ENCODE results near the genes DRC3, ATPAF2, FBXW10 and GRAP.

DNA sequence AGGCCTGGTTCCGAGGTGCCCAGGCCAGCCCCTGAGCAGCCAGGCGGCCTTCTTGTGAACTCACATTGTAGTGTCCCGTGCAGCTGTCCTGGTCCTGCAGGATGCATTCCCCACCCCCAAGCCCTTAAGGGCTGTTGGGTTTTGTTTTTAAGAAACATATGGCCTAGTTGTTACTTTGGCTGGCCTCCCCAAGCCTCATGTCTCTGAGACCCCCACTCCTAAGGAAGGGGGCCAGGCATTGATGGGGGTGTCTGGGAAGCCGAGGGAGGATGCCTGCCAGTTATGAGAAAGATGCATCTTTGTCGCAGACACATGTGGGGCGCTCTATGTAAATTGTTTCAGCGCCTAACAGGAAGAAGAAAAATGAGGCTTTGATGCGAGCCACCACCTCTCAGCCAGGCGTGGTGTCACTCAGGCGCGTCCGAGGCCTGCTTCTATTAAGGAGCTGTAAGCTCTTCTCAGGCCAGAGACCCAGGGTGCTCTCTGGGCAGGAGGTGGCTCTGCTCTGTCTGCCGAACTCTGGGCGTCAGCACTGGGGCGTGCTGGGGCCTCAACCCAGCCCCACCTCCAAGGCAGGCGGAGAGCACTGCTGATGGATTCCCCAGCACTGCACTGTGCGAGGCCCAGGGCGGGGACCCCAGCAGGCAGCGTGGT lies 70.6 kb downstream of the SREBF1 start:
- RRBS = no CpG with 5 or more reads among the region's 19 CpGs

DNA sequence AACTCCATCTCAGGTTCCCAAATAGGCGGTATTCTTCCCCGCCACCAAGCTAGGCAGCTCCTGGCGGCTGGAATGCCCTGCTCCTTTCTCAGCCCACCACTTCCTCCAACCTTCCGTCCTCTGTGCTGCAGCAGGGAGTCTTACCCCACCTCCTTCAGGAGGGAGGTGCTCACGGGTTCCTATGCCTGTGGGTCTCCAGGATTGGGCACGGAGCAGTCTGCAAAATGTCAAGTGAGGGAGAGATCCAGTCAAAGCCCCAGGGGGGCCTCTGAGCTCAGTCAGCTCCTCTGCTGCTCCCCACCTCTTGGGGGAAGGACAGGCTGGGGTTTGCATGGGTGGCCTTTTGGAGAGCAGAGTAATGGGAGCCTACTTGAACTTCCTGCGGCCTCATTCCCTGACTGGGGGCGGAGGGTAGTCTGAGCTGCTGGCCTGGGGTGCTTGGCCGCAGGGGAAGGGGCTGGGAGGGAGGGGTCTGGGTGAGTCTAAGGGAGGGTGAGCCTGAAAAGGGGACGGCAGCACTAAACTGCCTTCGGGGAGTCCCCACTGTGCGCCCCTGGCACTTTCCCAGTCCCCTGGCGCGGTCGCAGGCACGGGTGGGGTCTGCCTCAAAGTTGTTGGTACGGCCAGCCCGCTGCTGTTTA lies 55.5 kb downstream of the SREBF1 start:
- RRBS = no CpG with 5 or more reads among the region's 18 CpGs

- RRBS = no CpG with 5 or more reads among the region's 20 CpGs
Measured at GRCh38 chr17:17808467-17809445, 28.0 kb downstream of the SREBF1 start.

DNA sequence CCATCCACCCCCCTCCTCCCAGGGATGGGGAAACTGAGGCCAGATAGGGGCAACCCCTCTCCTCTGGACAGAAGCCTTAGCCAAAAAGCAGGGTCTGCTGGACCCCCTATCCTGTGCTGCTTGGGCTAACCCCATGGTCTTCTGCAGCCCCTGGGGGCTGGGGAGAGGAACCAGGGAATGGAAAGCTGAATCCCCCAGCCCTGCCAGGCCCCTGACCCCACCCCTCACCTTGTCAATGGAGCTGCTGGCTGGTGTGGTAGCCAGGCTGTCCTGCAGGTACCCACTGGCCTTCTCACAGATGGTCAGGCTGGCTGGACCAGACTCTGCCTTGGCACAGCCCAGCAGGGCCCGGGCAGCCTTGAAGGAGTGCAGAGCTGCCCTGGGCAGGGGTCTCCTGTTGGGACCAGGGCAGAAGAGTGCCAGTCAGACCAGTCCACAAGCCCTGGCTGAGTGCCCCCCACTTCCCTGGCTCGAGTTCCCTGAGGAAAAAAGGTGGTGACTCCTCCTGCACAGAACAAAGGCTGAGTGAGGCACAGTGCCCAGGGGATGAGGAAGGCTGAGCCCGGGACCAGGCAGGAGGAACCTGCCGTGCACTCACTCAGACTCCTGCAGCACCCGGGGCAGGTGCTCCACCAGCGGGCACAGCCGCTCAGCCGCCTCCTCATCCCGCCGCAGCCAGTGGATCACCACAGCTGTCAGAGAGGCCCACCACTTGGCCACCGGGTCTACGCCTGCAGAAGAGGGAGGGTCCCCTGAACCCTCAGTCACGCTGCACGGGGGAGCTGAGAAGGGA lies 22.6 kb downstream of the SREBF1 start:
- RRBS = 42% methylated on average over 7 of the region's 14 CpGs

DNA sequence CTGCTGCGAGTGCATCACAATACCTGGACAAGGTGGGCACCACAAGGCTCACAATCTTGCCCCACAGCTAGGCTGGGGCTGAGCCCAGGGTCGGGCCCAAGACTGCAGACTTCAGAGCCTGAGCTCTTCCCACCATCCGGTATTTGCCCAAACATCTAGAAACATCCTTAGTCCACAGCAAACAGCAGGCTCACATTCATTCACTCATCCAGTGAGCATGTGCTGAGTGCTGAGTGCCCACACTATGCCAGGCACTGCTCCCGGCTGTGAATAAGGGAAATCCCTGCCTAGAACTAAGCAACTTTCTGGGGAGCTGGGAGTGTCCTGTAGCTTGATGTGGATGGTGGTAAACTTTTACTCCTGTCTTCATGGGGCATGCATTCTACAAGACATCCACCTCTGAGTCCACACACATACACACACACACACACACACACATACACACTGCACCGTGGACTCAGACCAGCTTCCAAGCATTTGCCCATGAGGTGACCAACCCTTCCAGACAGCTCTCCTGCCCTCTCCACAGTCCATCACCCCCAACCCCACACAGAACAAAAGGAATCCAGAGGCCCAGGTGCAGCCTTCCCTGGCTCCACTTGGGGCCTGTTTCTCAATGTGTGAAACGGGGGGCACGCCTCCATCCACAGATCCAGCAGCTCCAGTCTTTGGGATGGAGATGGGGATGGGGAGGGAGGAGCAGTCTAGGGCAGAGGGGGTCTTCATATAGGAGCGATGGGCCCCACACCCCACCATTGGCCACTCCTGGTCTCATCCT lies 15.9 kb downstream of the SREBF1 start:
- RRBS = 54% methylated on average over 2 of the region's 8 CpGs

DNA sequence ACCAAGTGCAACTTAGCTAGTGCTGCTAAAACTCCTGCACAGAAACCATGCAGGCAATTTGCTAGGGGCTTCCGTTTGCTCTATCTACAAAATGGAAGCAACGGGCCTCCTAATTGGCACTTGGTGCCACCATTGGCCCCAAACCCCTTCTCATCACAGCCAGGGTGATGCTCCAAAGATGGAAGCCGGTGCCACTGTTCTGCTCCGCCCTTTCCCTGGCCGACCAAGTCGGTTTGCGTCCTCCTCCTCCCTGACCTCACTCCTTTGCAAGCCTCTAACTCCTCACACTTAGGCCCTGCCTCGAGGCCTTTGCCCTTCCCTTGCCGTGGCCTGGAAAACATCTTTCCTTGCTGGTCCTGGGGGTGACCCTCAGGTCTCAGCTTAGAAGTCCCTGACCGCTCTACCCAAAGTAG lies 1.2 kb downstream of the SREBF1 start:
- RRBS = no CpG with 5 or more reads among the region's 10 CpGs

DNA sequence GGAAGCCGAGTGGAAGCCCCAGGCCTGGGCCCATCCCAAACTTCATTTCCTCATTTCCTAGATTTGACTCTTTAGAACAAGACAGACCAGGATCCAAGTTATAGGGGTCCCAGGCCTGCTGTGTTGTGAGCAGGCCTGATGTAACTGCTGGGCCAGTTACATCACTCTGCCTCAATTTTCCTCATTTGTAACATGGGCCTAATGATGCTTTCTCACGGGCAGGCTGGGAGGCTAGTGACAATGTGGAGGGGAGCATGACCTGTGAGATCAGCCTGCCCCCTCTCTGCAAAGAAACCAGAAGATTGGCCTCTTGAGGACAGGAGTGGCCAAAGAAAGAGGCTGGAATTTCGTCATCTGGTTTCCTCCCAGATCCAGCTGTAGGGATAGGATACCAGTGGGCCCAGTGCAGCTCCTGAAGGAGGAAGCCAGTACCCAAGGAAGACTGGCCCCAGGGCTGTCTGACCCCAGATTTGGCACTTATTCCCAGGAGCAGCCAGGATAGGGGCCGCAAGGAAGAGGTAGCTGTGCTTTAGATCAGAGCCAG lies 564 bp upstream of the SREBF1 start:
- RRBS = no CpG with 5 or more reads among the region's 4 CpGs

- RRBS = no CpG with 5 or more reads among the region's 5 CpGs
Measured at GRCh38 chr17:17849545-17850690, 13.1 kb upstream of the SREBF1 start.

GRCh38 chr17:17972174-17973205 lies at the start of gene DRC3:
TSS of gene DRC3 (plus strand) at chr17:17972862.
- RRBS = 2% methylated on average over 21 of the region's 65 CpGs

GRCh38 chr17:18025293-18025976 lies 13.5 kb downstream of the ATPAF2 start:
- RRBS = no CpG with 5 or more reads among the region's 5 CpGs

DNA sequence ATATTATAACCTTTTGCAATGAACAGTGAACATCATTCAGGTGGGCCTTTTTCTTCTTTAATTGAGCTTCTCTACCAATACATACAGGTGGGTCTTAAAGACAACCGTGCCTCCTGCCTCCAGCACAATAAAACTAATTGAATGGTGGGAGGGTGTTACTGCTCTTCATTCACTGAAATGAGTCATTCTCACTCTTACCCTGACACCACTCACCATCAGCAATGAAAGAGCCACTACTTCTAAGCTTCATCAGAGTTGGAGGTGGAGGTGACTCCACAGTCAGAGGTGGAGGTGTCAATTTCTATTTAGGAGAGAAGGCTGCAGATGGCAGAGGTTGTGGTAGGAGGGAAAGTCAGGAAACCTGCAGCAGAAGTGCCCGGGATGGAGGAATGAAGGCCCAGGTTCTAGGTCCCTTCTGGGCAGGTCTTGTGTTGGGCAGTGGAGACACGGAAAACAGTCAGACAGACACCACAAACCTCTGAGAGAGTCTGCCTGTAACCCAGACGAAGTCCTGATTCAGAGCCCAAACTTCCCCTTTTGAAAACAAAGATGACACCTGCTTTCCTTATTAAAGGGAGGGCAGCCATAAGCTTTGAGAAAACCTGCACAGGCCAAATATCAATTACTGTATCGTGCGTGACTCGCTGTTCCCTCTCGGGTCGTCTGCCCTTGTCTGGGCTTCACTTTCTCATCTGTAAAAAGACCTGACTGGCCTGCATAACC lies 756 bp downstream of the ATPAF2 start:
- RRBS = no CpG with 5 or more reads among the region's 9 CpGs

DNA sequence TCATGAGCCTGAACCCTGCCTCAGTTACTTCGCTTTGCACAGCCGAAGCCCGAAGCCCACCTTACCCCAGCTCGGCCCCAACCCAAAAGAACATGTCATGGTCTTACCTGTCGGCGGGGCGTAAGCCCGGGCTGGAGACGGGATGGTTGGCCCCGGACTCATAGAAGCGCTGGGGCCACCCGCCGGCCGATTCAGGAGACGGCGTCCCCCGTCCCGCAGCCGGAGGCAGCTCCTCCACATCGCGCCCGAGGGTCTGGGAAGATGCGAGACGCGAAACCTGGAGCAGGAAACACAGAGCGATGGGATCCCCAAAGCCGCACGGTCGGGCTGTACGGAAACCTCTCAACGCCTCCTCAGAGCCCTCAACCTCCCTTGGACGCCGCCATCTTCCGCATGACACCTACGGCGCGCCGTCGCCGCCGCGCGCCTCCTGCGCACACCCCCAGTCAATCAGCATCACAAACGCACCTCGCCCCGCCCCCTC lies at the start of gene ATPAF2:
ATPAF2 (minus strand) TSS at position 395 of the 484 bp plus-strand sequence.
- RRBS = 0% methylated on average over 6 of the region's 47 CpGs

GRCh38 chr17:18067179-18067748 lies 20.5 kb upstream of the DRG2 start:
- RRBS = no CpG with 5 or more reads among the region's 8 CpGs

DNA sequence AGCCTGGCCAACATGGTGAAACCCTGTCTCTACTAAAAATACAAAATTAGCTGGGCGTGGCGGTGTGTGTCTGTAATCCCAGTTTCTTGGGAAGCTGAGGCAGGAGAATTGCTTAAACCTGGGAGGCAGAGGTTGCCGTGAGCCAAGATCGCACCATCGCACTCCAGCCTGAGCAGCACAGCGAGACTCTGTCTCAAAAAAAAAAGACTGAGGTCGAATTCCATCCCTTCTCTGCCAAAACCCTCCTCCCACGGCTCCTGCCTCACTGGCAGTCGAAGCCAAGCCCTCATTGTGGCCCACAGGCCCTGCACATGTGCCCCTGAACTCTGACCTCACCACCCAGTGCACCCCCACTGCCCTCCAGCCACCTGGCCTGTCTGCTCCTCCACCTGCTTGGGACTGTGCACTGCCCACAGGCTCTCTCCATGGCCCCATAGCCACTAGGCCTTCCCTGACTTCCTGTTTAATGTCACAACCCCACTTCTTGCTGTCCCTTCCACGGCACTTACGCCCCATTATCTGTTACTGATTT lies 6.9 kb downstream of the MYO15A start:
- RRBS = no CpG with 5 or more reads among the region's 11 CpGs

DNA sequence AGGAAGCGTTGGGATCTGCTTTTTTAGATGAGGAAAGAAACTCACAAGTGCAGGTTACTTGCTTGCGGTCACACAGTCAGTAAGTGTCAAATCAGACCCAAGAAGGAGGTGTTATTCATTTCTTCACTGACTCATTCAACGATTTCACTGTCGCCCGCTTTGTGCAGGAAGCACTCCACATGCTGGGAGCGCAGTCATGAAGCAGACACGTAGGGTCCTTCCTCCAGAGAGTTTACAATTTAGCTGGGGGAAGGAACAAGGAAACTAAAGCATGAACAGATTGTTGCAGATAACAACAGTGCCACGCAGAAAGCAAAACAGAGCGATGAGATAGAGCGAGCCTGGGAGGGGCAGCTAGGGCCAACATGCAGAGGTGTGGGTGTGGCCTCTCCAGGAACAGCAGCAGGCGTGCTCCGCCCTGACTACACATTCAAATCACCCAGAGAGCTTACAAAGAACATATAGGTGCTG lies 16.5 kb downstream of the LGALS9C start:
- RRBS = no CpG with 5 or more reads among the region's 12 CpGs

GRCh38 chr17:18569244-18569891 lies 74.8 kb downstream of the TBC1D28 start:
- RRBS = no CpG with 5 or more reads among the region's 11 CpGs

DNA sequence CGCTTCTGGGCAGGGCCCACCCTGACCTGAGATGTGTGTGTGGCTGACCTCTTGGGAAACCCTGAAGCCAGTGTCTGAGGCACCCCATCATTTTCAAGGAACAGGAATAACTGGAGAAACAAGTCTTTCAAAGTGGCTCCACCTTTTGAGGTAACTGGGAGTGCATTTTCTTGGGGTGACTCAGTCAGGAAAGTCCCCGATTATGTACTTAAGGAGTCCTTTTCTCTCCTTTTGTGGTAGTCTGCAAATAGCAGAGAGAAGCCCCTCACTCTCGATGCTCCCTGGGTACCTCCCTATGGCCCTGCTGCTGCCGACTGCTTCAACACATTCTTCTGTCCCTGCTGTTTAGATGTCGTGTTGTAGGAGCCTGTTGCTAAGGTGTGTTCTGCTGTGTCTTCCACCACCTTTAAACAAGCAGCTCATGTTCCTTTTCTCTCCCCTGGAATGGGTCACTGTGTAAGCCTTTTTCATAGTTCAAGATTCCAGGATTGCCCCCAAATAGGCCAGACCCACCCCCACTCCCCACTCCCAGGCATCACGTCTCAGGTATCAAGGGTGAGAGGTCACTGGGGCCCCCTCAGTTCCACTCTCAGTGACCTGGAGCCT lies 25.1 kb upstream of the FBXW10 start:
- RRBS = no CpG with 5 or more reads among the region's 6 CpGs

DNA sequence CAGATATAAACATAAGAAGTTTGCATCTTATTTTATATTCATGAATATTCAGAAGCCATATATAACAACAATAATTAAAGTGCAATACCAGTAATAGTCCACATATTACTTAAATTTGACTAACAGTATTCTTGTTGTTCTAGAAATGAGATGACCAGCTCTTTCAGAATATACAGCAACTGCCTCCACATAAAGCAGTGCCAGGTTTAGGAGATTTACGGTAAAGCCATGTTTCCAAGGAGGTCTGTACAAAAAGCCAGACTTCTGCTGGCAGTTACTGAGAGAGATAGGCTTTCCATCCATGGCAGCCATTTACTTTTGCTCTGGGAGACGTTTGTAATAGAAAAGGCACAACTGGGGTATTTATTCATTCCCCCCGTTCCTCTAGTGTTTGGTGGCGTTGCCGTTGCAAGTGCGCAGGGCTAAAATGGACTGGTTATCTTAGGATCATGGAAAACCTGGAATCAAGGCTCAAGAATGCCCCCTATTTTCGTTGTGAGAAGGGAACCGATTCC lies at the start of gene FBXW10:
FBXW10 (plus strand) TSS at position 259 of the 515 bp plus-strand sequence.
- RRBS = no CpG with 5 or more reads among the region's 8 CpGs

DNA sequence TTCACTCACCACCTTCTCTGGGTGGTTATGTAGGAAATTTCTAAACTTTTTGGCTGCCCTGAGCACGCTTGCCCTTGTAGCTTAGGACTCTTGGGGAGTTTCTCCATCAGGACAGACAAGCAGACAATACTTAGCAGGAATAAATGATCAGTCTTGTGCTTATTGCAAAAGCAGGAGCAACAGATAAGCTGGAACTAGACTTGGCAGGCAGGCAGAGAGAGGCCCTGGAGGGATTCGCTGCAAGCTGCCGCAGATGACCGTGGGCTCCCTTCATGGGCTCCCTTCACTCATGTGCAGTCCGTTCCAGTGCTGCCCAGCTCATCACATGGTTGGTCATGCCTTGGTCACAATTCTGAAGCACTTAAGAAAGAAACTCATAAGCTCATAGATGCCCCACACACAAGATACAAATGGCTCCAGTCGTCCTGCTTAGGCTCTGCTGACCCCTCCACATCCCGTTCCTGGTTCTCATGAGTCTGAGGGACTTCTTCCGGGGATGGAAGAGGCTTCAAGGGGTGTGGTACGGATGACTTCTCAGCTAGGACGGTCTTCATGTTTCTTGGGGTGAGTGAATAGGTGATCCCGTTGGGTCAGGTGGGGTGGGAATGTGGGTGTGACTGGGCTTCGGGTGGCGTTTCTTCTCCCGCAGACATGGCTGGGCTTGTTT lies 2.3 kb upstream of the SLC5A10 start:
- RRBS = no CpG with 5 or more reads among the region's 14 CpGs

DNA sequence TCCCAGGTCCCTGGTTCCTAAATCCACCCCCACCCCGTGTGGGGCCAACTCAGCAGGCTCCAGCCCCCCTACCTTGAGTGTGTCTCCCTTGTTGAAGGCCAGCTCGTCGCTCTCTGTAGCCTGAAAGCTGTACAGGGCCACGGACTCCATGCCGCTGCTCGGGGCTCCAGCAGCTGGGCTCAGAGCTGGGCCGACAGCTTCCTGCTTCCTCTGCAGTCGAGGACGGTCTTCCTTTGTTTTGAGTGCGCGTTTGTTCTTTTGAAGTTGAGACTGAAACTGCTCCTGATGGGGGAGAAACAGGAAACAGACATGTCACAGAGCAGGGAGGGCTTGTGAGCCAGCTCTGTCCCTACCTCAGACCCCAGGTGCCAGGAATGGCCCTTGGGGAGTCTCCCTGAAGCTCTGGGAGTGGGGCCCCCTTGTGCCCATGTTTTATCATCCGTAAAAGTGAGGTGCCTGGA lies at the start of gene GRAP:
GRAP (minus strand) TSS at position 181 of the 461 bp plus-strand sequence.
- RRBS = no CpG with 5 or more reads among the region's 12 CpGs

Data from zone of skin (tissue), 1 donor.